Right atrium auricular region (tissue), 2 donors: Measurements from ENCODE around the gene SKIC8.

DNA sequence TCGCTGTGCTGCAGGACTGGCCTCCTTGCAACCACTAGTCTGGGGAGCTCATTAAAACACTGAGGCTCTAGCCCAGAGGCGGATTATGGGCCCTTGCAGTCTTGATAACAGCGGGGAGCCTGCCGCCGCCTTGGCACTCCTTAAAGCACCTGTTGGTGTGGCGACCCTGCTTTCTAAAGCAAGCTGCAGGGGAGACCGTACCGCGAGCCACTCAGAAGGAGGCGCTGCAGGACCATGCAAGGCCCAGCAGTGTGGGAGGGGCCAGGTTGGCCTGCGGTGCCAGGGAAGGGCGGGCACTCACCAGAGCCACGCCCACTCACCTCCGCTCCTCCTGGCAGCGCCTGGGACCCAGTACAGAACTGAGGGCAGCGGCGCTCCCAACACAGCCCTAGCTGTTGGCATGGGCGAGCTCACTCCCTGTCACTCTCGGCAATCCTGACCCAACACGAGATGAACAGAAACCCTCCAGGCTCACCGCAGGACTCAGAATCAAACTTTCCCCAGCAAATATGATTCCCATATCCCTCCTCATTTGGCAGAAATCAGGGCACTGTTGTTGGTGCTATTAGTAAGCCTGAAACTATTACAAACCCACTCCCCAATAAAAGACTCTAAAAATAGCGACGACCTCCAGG lies 77.4 kb downstream of the TBC1D2B start:
- PRO-cap = no peak
- RAMPAGE, long total RNA, 2 experiments = no peak in any of the 2 experiments

GRCh38 chr15:78023307-78023918 lies 54.1 kb downstream of the TBC1D2B start:
- PRO-cap = no peak
- RAMPAGE, long total RNA, 2 experiments = no peak in any of the 2 experiments

DNA sequence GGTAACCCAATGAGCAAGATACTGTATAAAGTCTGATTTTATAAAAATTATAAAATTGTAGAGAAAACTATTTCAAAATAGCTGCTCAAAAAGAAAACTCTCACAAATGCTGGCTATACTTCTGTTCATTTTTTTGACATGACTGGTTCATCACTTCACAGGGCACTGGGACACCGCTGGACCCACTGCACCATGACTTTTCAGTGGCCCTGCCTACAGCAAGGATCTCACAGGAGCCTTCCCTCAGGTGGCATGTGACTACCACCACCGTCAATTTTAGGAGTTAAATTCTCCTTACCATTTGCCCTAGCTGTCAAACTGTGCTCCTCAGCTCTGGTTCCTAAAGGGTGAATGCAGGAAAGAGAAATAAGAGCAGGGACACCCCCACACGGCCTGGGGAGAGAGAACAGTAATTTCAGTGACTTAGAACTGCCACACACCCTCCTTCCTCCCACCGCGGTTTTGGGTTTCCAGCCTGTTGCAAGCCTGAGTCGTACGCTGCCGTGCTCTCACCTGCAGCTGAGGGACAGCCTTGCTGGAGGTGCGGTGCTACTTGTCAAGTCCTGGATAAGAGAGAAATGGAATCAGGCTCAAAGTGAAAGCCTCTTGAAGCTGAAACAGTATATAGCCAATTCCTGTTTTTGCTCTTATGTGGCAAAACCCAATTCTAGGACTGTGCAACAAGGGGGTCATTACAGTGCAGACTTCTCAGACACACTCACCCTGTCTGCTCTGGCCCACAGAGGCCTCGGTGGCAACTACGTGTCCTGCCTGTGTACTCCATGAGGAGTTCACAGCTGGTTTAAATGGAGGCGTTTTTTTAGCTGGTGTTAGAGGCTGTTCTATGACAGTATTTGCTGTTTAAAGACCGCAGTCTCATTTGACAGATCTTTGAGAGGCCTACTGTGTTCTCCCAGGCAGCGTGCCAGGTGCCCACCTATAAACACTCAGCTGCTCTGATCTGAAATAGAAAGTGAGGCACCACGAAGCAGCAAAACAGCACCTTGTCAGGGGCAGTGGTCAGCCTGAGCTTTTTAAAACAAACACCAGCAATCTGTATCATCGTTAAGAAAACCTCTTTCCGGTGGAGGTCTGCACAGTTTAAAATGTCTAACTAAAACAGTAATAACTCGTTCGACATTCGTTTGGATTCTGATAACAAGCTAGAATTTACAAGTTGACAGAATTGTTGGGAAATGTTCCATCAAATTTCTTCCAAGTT lies 42.9 kb downstream of the TBC1D2B start:
- PRO-cap = no peak
- RAMPAGE, long total RNA, 2 experiments = no peak in any of the 2 experiments

DNA sequence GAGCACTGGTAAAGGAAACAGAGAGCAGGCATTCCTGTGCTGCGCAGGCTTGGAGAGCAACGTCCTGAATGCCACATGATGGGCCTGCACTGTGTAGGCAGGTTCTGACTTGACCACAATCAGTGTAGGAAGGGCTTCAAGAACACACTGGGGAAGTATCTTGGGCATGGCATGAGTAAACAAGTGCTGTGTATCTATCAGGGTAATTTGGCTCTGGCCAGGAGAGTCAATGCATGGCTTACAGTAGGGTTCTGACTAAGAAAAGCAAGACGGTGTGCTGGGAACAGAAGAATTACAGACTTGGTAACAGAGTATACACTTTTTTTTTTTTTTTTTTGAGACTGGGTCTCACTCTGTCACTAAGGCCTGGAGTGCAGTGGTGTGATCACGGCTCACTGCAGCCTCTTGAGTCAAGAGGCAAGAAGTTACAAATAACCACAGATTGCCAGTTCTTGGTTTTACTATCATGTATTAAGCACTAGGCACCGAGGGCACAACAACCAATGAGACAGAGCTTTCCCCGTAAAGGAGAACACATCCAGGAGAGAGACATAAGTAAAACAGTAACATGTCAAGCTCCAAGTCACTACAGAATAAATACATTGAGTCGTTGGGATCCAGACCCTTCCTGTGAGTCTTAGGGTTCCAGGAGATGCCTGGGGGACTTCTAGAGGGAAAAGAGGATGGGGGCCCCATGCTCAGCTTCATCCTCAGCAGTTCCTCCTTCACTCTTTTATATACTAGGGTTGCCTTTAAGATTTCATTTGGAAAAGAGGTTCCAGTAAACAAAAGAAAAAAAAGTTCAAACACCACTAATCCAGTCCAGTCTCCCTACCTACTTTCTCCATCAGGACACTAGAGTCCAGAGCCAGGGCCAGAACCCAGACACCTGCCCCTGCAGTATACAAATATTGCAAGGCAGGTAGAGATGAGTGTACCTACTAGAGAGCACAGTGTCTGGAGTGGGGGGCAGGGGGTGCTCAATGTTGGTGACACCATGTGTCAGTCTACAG lies 30.4 kb downstream of the TBC1D2B start:
- PRO-cap = no peak
- RAMPAGE, long total RNA, 2 experiments = no peak in any of the 2 experiments

- PRO-cap = no peak
- RAMPAGE, long total RNA, 2 experiments = no peak in any of the 2 experiments
These were observed 5.6 kb downstream of the TBC1D2B start for GRCh38 chr15:78071823-78072330.

DNA sequence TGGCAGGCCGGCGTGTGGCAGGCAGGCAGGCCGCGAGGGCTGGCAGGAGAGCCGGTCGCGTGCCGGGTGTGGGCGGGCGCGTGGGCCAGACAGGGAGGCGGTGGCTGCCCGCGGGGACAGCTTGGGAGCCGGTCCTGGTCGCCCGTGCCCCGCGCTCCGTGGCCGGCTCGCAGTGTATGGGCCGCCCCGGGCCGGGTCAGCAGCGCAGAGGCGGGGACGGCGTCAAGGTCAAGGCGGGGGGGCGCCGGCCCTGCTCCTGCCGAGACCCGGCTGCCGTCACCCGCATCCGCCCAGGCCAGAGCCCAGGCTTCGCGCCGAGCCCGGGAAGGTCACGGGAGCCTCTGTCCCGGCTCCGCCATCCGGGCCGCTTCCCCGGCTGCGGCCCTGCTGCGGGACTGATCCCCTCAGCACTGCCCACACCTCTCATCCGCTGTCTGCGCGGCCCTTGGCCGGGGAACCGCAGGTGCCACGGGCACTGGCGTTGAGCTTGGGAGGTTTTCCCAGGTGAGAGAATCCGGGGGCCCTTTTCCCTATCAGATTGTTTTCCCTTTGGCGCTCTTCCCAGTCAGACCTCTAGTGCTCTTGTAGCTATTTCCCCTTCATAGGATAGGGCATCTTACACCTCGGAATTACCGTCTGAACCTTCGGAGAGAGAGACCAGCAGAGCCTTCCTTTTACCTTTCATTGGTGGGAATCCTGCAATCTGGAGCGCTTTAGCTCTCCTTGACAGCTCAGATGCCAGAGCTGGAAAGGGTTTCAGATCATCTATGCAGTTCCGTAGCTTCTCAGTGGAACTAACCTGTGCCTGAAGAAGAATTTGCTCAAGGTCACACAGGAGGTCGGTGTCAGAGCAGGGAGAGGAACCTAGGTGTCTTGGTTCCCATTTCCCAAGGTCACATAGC lies 528 bp downstream of the IDH3A start:
- PRO-cap = bidirectional peak, plus-strand start at position 305 of the sequence, minus-strand start at position 178 of the sequence
- RAMPAGE, long total RNA, 2 experiments = no peak in any of the 2 experiments

- PRO-cap = no peak
- RAMPAGE, long total RNA, 2 experiments = no peak in any of the 2 experiments
These were observed 24.0 kb downstream of the ACSBG1 start for GRCh38 chr15:78210480-78210657.

DNA sequence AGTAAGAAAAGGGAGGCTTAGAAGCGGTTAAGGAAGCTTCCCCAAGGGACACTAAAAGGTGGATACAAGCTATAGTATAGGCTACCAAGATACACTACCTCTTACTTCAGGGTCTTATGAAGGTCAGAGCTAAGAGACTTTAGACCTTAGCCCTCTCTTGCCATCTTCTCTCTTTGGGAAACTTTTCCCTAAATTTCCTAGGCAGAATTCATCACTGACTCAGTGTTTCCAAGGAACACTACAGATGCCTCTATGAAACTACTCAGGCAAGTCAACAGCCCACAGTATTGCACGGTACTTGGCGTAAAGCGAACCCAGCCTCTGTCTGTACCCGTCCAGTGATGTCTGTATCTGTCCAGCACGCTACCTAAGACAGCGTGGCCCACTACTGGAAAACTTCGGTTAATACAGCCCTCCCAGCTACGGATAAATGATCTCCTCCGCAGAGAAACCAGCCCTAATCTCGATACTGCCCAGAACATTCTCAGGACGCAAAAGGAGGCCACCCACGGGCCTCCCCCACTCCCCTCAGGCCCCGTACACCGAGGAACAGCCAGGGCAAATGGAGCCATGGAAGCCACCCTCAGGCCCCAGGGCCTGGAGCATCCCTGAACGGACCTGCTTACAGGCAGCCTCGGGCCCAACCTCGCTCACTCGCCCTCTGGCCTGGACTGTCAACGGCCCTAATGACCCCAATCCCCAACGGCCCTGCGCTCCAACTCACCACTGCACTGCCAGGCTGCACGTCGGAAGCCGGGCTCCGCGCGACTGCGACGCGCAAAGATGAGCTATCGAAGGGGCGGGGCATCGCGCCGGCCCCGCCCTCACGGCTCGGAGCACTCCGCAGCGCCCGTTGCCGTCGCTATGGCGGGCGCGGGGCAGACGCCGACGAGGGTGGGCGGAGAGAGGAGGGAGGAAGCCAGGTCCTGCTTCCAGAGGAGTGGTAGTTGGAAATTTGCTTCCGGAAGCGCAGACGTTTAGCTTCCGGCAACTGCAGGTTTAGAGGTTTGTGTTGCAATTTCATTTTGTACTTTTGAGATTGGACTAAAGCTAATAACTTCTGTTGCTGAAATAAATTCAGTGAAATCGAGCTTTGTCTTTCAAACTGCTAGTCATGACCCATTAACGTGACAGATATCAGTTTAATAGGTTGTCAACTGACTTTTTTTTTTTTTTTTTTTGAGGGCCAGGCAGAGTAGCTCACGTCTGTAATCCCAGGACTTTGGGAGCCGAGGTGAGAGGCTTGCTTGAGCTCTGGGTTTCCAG lies at the start of gene SKIC8:
Gene SKIC8 (minus strand): TSS at position 772 of the 1,266 bp plus-strand sequence.
- PRO-cap = bidirectional peak, plus-strand start at position 881 of the sequence, minus-strand start at position 772 of the sequence
- RAMPAGE, long total RNA, 2 experiments = start-site peak on the minus strand in 2 of 2 experiments, centred at positions 760 to 775 of the sequence, 461 to 789 reads per replicate

- PRO-cap = no peak
- RAMPAGE, long total RNA, 2 experiments = no peak in any of the 2 experiments
These were observed 16.9 kb downstream of the IREB2 start for GRCh38 chr15:78454728-78455427.

DNA sequence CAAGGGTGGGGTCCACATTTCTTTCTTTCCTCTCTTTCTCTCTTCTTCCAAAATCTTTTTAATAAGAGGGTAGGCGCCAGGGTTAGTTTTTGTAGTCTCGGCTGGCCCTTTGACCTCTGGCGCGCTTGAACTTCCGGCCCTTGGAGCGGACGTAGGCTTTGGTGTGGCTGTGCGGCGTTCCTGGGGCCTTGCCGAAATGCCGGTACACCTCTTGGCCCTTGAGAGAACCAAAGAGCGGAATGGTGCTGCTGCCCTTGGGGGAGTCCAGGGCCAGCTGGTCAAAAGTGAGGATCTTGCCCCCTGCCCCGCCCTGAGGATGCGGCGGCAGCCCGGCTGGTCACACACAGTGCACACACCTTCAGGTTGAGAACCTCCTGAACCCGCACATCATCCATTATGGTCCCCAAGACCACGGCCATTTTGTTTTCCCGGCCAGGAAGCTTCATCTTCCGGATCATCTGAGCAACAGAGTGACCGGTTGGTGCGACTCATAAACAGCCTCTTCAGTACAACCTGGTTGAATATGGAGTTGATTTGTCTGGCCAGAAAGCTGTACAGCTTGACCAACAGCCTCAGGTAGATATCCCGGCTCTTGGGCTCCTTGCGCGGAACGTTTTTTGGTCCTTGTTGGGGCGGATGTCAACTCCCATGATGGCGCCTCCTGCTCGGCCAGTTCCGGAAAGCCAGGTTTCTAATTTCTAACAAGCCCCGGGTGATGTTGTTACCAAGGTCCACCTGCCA lies 20.1 kb upstream of the CHRNB4 start:
- PRO-cap = no peak
- RAMPAGE, long total RNA, 2 experiments = no peak in any of the 2 experiments

DNA sequence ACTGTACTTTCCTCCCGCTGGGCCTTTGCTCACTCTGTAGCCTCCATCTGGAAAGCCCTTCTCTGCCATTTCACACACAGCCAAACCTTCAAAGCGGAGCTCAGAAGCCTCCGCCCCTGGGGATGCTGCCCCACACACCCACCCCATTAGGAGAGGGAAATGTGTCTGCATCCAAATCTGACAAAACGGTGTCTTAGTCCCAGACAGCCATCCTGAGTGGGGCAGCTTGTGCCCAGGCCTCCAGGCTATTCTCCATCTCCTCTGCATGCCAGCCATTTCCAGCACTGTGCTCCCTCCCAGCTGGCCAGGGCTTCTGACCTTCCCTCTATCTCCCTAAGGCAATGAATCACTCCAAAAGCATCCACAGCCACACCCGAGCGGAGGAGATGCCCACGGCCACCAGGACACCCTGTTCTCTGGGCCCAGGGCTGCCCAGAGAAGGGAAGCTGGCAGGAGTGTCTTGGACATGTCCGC lies 13.0 kb downstream of the ADAMTS7 start:
- PRO-cap = no peak
- RAMPAGE, long total RNA, 2 experiments = no peak in any of the 2 experiments

GRCh38 chr15:78830431-78831059 lies 19.3 kb upstream of the ADAMTS7 start:
- PRO-cap = no peak
- RAMPAGE, long total RNA, 2 experiments = no peak in any of the 2 experiments

GRCh38 chr15:78886073-78886480 lies 13.4 kb downstream of the MORF4L1 start:
- PRO-cap = no peak
- RAMPAGE, long total RNA, 2 experiments = no peak in any of the 2 experiments

- PRO-cap = no peak
- RAMPAGE, long total RNA, 2 experiments = no peak in any of the 2 experiments
These were observed 13.9 kb downstream of the CTSH start for GRCh38 chr15:78930849-78931395.

DNA sequence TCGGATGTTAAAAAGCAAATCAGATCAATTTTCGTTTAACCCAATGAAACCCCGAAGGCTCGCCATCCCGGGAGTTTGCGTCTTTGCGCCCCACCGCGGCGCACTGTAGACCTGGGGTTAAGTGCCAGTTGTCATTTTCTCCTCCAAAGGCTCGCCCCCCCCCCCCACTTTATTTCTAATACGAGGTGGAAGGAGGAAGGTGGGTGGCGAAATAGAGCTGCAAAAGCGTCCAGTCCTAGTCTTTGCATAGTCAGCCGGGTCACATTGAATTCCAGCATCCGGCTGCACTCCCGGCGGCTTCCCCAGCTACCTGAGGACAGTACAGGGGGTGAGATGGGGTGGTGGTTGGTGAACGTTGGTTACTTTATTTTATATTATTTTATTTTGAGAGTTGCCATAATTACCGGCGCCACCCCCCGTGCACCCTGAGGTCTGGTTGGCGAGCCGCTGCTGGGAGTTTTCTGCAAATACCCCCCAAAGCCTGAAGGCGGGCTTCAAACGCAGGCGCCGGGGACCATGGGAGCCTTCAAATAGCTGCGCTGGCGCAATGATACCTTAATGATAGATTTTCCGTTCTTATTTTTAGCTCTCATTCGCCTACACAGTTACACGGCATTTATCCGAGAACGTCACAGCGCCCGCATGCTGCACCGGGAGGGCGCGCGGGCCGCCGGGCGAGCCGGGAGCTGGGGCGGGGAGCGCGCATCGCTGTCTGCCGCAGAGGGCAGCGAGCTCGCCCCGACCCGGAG lies 605 bp upstream of the RASGRF1 start:
- PRO-cap = no peak
- RAMPAGE, long total RNA, 2 experiments = no peak in any of the 2 experiments

DNA sequence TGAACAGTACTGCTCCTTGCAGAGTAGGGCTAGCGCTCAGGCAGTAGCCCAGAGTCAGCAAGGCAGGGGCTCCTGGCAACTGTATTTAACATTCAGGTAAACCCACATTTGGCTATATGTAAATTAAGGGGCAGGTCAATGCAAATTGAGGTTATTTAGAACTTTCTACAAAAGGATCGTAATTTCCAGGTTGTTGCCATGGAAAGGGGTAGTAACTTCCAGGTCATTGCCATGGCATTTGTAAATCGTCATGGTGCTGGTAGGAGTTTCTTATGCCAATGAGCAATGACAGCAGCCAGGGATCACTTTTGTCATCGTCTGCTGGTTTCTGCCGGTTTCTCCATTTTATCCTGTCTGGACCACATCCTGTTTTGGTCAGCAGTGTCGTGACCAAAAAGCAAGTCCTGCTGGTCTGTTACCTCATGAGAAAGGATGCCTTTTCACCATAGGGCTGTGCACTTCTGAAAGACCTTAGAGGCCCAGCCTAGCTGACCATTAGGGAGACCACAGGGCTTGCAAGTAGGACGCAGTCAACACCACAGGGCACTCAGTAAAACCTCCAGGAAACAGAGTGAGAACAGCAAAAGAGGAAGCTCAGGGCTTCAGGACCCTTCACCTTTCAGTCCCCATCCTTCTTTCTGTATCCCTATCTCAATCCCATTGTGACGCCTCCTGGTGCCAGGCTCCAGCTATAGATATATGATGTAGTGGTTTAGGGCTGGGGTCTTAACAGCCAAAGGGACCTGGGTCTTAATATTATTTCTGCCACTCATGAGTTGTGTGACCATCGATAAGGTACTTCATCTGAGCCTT lies 24.1 kb downstream of the MTHFS start:
- PRO-cap = no peak
- RAMPAGE, long total RNA, 2 experiments = no peak in any of the 2 experiments

GRCh38 chr15:79897776-79898111 lies 930 bp upstream of the MTHFS start:
- PRO-cap = no peak
- RAMPAGE, long total RNA, 2 experiments = no peak in any of the 2 experiments

GRCh38 chr15:79918809-79920202 lies 22.5 kb upstream of the MTHFS start:
- PRO-cap = no peak
- RAMPAGE, long total RNA, 2 experiments = no peak in any of the 2 experiments

- PRO-cap = no peak
- RAMPAGE, long total RNA, 2 experiments = no peak in any of the 2 experiments
These were observed 25.5 kb upstream of the MTHFS start for GRCh38 chr15:79922474-79922628.

- PRO-cap = no peak
- RAMPAGE, long total RNA, 2 experiments = no peak in any of the 2 experiments
These were observed 32.6 kb downstream of the ZFAND6 start for GRCh38 chr15:80091926-80092585.